ENCODE measurements around a stretch of chr16.

DNA sequence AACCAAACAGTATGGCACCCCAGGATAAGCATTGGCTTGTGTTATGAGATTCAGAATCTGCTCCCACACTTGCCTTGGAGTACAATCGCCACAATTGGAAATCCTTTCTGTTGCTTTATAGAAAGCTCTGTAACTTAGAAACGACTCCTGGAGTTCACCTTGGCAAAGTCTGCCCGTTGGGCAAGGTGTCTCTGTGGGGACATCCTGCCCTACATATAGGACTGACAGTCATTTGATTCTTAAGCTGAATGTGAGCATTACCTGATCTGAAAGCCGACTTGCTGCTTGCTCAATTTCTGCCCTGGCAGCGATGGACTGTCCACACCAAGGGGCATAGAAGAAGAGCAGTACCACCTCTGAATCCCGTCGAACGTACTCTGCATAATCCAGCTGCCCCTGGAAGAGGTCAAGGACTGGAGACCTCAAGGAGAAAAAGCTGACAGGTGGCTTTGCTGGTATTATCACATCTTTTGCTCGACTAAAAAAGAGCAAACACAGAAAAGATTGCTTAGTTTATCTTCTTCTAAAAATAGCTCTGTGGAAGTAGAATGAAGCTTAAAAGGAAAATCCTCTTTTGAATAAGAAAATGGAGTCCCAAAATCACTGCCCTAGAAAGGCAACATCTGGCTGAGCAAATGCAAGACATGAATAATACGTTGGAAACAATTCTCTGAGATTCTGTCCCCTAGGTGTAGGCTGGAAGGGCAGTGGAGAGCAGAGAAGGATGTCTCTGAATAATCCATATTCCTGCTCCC, 6.7 kb downstream of the TXNDC11 start:
- PRO-cap: no peak

GRCh38 chr16:11739067-11739470, 3.6 kb downstream of the TXNDC11 start:
- PRO-cap: no peak

GRCh38 chr16:11795850-11796344, 1.2 kb downstream of the ZC3H7A start:
- PRO-cap: no peak

DNA sequence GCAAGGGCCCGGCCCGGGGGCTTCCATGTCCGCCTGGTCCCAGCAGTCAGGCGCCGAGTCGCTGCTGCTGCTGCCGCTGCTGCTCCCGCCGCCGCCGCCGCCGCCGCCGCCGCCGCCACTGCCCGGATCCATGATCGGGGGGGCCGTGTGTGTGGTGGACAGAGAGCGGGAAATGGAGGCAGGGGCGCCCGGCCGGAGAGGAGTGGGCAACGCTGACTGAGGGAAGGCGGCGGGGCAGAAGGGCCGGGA, 243 bp downstream of the GSPT1 start:
- PRO-cap: no peak

DNA sequence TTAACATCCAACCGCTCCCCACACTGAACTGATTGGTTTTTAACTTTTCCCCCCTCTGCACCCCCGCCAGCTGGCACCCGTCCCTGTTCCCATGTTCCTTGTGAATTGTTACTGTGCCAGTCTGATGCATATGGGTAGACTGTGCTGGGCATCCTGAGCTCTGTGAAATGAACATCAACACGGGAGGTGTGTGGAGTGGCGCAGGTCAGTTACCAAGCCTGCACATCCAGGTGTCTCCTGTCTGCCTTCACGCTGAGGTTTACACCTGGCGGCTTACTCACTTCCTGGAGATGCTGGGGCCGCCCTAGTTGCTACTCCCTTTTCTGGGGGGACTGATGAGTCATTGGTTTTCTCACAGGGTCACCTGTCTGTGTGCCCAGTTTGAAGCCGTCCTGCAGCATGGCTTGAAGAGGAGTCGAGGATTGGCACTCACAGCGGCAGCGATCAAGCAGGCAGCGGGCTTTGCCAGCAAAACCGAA, 50.5 kb downstream of the SNX29 start:
- PRO-cap: no peak

- PRO-cap: no peak
These were observed 99.1 kb downstream of the SNX29 start for GRCh38 chr16:12075606-12076075.

DNA sequence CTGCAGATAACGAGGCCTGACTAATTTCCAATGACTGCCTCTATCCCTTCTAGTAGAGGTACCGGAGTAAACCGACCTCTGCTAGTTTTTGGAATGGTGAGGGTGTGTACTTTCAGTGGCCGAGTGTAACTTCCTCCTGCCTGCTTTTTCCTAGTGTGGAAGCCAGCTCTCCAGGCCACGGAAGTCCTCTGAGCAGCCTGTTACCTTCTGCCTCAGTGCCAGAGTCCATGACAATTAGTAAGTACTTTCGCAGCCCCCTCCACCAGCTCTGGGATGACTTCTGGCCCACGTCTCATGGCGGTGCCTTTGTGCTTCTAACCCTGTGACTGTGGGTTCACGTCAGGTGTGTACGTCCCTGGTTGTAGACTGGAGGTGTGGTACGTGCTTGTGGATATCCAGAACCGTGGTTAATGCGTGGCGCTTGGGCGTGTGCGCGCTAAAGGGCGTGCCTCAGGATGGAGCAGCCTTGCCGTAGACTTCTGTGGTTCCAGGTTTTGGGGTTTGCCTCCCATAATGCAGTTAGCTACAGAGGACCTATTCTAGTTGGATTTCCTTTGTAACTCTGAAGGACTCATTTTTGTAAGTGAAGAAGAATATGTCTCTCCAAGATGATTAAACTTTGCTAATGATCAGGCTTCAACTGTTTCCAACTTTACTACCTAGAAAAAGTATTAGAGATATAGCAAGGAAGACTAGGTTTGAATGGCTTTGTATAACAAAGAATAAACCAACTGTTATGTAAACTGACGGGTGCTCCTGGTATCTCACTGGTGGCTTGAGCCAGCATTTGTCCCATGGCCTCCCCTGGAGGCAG, 102.4 kb downstream of the SNX29 start:
- PRO-cap: no peak

GRCh38 chr16:12119342-12120126, 143.0 kb downstream of the SNX29 start:
- PRO-cap: no peak

- PRO-cap: no peak
These were observed 191.3 kb downstream of the SNX29 start for GRCh38 chr16:12167688-12168359.

DNA sequence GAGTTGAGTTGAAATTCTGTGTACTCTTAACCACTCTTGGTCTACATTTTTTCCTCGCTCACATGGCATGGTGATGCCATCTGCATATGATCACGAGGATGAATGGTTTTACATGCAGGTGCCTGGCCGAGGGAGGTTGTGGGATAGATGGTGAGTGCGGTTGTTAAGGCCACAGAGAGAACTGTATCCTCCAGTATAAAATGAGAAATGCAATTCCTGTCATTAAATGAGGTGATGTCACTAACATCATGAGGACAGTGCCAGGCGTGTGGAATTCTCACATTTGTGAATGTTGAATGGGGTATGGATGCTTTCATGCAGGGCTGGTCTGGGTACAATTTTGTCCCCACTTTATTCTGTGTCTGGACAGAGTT, 330.6 kb downstream of the SNX29 start:
- PRO-cap: no peak

DNA sequence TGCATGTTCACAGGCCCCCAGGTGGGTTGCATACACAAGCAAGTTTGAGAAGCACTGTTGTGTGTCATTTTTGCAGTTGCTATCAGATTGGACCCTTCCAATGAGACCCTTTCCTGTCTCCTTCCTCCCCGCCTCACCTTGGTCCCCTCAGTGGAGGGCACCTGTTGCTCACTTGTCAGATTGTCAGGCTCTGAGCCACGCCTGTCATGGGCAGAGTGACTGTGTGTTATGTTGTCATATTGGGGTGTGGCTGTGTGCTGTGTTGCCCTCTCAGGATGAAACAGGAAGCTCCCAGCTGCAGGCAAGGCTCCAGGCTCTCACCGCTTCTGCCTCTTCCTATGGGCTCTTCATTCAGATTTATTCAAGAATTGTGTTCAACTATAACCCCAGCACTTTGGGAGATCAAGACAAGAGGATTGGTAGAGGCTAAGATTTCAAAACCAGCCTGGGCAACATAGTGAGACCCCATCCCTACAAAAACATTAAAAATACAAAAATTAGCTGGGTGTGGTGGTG, 302.9 kb downstream of the CPPED1 start:
- PRO-cap: no peak

- PRO-cap: no peak
These were observed 184.2 kb downstream of the CPPED1 start for GRCh38 chr16:12619416-12619956.

DNA sequence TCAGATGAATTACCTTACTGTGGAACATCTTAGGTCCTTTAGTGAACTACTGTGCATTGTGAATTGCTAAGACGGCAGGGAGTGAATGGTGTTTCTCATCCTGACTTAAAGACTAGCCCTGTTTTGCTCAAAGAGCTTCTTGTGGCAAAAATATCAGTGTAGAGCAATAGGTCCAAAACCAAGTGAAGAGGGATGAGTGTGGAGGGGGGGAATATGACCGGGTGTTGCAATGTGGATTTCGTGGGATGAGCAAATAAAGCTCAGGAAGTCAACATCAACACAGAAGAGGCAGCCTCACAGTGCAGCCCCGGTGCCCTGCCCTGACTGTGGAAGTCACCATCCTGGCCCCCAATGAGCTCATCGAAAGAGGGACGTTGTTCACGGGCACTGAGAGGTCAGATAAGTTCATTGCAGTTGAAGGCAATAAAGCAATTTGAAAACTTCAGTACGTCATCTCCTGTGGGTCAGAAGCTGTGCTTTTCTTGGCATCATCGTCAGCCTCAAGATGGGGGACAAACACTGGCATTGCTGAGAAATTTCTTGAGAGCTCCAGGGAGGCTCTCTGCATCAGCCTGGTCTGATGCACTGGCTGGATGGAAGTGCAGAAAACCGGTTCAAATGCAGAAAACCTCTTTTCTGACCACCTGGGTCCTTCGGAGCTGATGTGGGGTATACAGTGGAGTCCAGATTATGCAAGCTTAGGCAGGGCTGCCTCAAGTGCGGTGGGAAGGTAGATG, 159.7 kb downstream of the CPPED1 start:
- PRO-cap: no peak

DNA sequence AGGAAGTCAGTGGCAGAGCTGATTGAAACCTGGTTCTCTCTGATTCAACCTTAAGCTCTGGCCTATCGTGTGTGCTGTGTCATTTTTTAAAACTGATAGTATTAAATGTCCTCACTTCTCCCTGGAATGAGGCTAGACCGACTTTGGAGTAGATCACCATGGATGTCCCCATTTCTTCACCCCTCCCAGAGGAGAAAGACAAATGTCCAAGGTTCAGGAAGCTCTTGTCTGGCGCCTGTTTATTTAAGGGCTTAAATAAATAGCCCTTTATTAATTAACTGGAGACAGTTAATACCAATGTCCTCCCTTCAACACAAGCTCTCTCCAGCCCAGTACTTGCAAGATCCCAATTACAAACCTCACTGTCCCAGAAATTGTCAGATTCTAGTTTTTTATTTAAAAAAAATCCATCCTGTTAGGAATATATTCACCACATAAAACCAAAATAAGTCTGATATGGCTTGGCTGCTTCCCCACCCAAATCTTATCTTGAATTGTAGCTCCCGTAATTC, 344.3 kb downstream of the SHISA9 start:
- PRO-cap: no peak

GRCh38 chr16:13909824-13910353, 10.1 kb upstream of the ERCC4 start:
- PRO-cap: no peak

- PRO-cap: no peak
These were observed 6.7 kb upstream of the ERCC4 start for GRCh38 chr16:13913310-13913549.

DNA sequence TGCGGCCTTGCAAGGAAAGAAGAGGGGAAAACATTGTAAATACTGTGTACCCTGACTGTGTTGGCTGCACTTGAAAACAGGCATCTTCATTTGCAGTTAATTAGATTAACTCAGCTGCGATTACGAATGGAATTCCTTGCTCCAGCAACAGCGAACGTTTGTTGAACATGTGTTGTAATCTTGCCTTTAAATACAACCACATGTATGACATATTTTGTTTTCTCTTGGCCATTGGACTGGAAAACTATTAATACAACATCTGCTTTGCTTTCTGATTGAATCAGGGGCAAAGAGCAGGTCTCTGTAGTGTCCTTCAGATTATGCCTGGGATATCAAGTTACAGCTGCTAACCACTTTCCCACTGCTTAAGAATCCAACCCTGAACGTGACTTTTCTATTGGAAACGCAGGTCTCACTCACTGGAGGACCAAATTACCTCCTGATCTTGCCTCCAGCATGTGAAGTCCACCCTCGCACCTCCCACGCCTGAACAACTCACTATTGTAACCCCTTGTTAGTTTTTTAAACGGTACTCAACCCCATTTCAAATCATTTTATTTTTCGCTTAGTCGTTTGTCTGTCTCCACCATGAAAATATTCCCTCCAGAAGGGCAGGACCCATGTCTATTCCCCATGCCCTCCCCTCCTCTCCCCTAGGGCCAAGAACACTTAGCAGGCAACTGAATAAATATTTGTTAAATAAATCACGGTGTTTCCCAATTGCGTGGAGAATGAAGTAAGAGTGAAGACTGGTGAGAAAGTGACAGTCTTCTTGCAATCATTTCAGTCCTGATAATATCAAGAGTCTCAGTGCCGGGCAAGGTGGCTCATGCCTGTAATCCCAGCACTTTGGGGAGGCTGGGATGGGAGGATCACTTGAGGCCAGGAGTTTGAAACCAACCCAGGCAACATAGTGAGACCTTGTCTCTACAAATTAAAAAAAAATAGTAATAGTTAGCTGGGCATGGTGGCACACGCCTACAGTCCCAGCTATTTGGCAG, 57.4 kb upstream of the MRTFB start:
- PRO-cap: no peak

- PRO-cap: no peak
These were observed 35.6 kb downstream of the MRTFB start for GRCh38 chr16:14106653-14107255.

GRCh38 chr16:14125791-14126165, 54.7 kb downstream of the MRTFB start:
- PRO-cap: no peak

DNA sequence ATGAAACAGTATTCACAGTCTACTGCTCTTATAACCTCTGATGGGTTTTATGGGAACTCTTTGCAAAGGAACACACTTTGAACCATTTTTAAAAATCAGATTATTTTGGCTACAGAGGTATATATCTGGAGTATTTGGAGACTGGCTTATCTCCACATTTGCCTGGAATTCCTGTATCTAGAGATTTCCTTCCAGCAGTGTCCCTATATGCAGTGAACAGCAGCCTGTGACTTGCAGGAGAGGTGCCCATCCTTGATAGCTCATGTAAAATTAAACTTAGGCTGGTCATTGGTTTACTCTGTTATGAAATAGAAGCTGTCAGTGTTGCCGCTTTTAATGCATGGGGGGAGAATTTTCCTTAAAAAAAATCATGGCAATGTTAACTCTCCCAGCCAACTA, 114.6 kb downstream of the MRTFB start:
- PRO-cap: no peak

Data from peritoneum (tissue), 1 donor.